ENCODE data around the genes PCGF6, NEURL1 and COL17A1.

DNA sequence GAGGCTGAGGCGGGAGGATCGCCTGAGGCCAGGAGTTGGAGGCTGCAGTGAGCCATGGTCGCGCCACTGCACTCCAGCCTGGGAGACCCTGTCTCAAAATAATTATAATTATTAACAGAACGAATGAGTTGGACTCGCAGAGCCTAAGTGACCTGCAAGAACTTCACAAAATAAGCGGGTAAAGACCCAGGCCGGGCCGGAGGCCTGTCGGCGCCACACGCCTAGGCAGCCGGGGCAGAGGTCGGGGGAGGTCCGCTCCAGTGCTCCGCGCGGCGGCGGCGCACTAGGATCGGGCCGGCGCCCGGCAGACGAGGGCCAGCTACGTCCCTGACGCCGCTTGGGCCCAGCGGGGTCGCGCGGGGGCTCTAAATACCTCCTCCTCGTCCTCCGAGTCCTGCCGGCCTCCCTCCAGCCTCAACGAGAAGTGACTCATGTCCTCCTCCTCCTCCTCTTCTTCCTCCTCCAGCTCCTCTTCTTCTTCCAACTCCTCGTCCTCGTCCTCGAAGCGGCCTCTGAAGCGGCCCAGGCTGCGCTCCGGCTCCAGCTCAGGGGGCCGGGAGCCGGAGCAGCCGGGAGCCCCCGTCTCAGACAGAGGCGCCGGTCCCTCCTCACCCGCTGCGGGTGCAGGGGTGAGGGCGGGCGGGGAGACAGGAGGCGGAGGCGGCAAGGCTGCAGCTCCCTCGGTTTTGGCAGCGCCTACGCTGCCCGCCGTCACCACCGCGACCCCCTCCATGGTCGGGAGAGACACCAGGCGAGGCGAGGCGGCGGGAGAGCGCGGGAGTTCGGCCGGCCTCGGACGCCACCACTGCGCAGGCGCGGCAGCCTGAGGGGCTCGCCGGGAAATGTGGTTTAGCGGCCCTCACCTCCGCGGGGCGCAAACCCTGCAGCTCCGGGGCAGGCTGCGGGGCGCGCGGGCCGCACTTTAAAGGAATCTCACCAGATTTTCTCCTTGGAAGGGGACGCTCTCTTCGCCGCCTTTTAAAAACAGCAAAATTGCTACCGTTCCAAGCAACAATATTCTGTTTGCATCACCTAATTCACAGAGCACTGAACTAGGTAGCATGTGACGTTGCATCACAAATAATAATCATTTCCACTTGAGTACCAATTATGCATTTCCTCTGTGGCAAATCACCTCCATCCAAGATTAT is at the start of gene PCGF6:
Gene PCGF6 (minus strand): TSS at position 807 of the 1,151 bp plus-strand sequence.
- RRBS, result 2% methylated on average over 32 of the region's 94 CpGs
CAGE:
- cytosol, long polyA plus RNA, result no peak
- long polyA plus RNA, result no peak
- nucleus, long polyA plus RNA, result no peak

DNA sequence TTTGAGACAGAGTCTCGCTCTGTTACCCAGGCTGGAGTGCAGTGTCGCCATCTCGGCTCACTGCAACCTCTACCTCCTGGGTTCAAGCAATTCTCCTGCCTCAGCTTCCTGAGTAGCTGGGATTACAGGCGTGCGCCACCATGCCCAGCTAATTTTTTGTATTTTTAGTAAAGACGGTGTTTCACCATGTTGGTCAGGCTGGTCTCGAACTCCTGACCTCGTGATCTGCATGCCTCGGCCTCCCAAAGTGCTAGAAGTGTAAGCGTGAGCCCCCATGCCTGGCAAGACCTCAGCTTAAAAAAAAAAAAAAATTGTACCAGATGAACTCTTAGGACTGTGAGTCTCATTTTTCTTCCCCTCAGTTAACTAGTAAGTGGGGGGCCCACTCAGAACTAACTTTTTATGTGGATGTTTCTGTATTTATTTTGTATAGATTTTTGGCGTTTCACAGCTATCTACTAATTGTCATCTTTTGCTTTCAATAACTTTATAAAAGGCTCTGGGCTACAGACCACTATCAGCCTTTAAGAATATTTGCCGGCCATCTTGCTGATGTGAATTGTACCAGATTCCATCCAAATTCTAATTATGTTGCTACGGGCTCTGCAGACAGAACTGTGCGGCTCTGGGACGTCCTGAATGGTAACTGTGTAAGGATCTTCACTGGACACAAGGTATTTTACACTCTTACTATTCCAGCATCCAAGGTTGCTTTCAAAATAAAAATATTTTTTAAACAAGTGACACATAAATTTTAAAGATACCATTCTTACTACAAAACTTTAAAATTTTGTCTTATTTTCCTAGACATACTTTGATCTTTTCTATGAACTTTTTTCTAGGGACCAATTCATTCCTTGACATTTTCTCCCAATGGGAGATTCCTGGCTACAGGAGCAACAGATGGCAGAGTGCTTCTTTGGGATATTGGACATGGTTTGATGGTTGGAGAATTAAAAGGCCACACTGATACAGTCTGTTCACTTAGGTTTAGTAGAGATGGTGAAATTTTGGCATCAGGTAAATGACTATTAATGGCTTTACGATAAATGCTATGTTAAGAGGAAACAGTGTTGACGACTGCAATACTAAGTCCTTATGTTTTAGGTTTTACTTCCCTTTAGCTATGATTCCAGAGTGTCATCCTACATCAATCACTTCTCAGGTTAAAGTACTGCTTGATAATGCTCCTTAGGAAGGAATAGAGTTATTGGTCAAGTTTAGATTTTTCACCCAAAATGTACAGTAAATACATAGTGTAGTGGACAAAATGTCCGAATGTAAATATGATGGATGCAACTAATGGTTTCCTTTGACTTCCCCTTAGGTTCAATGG is 9.1 kb downstream of the ATP5MK start:
- RRBS, result no CpG with 5 or more reads among the region's 18 CpGs
CAGE:
- cytosol, long polyA plus RNA, result no peak
- long polyA plus RNA, result no peak
- nucleus, long polyA plus RNA, result no peak

DNA sequence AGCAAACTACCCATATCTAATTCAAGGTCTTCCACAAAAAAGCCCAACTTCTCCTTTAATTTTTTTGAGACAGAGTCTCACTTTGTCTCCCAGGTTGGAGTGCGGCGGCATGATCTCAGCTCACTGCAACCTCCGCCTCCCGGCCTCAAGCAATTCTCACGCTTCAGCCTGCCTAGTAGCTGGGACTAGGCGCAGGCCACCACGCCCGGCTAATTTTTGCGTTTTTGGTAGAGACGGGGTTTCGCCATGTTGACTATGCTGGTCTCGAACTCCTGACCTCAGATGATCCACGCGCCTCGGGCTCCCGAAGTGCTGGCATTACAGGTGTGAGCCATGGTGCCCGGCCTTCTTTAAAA is 940 bp downstream of the PDCD11 start:
- RRBS, result 3% methylated on average over 3 of the region's 17 CpGs
CAGE:
- cytosol, long polyA plus RNA, result no peak
- long polyA plus RNA, result no peak
- nucleus, long polyA plus RNA, result no peak

- RRBS, result 19% methylated on average over 37 of the region's 99 CpGs
CAGE:
- cytosol, long polyA plus RNA, result no peak
- long polyA plus RNA, result no peak
- nucleus, long polyA plus RNA, result no peak
Observed at GRCh38 chr10:103493361-103494145, at the start of gene NEURL1. TSS of gene NEURL1 (plus strand) at chr10:103493705.

DNA sequence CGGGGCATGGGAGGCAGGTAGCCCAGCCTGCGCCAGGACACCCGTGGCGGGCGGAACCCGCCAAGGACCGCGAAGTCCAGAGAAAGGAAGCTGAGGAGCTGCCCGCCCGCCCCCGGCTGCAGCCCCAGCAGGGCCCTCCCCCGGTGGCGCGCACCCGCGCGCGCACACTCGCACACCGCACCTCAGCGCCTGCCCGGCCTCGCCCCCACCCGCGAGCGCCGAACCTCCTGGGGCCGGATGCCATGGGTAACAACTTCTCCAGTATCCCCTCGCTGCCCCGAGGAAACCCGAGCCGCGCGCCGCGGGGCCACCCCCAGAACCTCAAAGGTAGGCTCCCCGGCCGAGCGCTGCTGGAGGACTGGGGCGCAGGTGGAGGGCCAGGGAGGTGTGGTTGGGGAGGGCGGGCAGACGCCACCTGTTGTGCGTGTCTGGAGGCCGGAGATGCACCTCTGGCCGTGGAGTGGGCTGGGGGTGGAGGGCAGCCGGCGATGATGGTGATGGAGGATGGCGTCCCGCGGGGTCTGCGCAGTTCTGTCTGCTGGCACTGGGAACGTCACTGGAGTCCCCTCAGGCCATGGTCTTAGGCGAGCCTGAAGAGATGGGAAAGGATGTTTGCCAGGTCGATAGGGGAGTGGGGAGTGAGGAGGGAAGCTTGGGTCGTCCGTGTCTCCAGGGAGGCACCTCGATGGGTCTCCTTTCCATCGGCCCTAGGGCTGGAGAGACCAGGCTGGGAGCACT is 810 bp downstream of the NEURL1 start:
- RRBS, result 2% methylated on average over 26 of the region's 58 CpGs
CAGE:
- cytosol, long polyA plus RNA, result no peak
- long polyA plus RNA, result no peak
- nucleus, long polyA plus RNA, result no peak

- RRBS, result 100% methylated on average over 1 of the region's 25 CpGs
CAGE:
- cytosol, long polyA plus RNA, result no peak
- long polyA plus RNA, result no peak
- nucleus, long polyA plus RNA, result no peak
Observed at GRCh38 chr10:103602721-103603352, 109.3 kb downstream of the NEURL1 start.

- RRBS, result 91% methylated on average over 7 of the region's 23 CpGs
CAGE:
- cytosol, long polyA plus RNA, result no peak
- long polyA plus RNA, result no peak
- nucleus, long polyA plus RNA, result no peak
Observed at GRCh38 chr10:103616687-103617645, 123.5 kb downstream of the NEURL1 start.

GRCh38 chr10:103637622-103638813 is 144.5 kb downstream of the NEURL1 start:
- RRBS, result no CpG with 5 or more reads among the region's 30 CpGs
CAGE:
- cytosol, long polyA plus RNA, result no peak
- long polyA plus RNA, result no peak
- nucleus, long polyA plus RNA, result no peak

- RRBS, result no CpG with 5 or more reads among the region's 16 CpGs
CAGE:
- cytosol, long polyA plus RNA, result no peak
- long polyA plus RNA, result no peak
- nucleus, long polyA plus RNA, result no peak
Observed at GRCh38 chr10:103696147-103697265, 158.9 kb downstream of the SH3PXD2A start.

DNA sequence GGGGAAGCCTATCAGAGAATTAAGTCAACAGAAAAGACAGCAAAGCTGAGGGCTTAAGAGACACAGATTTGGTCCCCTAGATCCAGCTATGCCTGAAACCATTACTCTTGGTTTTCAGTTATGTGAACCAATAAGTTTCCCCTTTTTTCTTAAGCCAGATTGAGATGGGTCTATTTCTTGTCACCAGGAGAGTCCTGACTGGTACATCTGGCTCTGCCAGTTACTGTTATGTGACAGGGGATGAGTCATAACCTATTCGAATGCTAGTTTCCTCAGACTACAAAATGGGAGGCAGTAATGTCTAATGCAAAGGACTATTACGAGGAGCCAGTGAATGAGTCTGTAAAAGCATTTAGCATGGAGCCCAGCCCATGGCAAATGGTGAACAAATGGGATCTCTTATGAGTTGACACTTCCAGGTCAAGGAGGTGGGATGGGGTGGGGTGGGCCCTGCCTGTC is 110.2 kb downstream of the SH3PXD2A start:
- RRBS, result no CpG with 5 or more reads among the region's 2 CpGs
CAGE:
- cytosol, long polyA plus RNA, result no peak
- long polyA plus RNA, result no peak
- nucleus, long polyA plus RNA, result no peak

DNA sequence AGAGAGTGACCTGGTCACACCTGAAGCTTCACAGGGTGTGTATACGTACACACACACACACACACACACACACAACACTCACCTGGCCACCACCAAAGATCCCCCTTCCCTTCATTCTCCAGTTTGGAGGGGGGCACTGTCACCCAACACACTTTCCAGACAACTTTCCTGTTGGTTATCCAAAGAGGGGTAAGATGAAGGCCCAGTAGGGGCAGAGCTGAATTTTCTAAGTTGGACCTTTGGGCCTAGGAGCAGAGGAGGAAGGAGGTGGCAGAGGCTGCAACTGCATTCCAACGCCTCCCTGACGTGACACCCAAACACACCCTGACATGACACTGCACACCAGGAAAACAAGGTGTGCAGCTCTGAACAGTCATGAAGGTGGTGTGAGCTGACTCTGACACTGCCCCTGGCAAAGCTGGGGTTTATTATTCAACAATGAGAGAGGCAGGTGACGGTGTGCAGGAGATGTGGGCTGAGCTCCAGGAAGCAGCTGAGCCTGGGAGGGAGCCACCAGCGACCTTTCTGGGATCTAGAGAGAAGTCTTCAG is 65.8 kb downstream of the SH3PXD2A start:
- RRBS, result no CpG with 5 or more reads among the region's 5 CpGs
CAGE:
- cytosol, long polyA plus RNA, result no peak
- long polyA plus RNA, result no peak
- nucleus, long polyA plus RNA, result no peak

DNA sequence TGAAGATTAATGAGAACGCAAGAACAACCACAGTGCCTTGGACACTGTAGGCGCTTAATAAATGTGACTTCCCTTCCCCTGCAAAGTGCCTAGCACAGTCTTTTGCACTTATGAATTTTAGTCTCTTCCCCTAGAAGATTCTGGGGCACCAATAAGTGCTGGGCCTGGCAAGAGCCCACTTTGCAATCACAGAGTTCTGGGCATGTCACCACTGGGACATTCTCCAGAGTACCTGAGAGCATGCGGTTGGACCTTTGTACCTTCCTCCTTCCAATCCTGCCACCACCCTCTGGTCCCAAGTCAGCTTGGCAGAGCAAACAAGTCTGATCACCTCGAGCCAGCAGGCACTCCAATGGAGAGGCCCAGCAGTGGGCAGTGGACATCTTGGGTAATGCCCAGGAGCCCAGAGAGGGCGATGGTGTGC is 43.5 kb downstream of the SH3PXD2A start:
- RRBS, result no CpG with 5 or more reads among the region's 5 CpGs
CAGE:
- cytosol, long polyA plus RNA, result no peak
- long polyA plus RNA, result no peak
- nucleus, long polyA plus RNA, result no peak

- RRBS, result no CpG with 5 or more reads among the region's 4 CpGs
CAGE:
- cytosol, long polyA plus RNA, result no peak
- long polyA plus RNA, result no peak
- nucleus, long polyA plus RNA, result no peak
Observed at GRCh38 chr10:103853817-103854306, 1.5 kb downstream of the SH3PXD2A start.

GRCh38 chr10:103901355-103901698 is 16.7 kb downstream of the STN1 start:
- RRBS, result no CpG with 5 or more reads among the region's 5 CpGs
CAGE:
- cytosol, long polyA plus RNA, result no peak
- long polyA plus RNA, result no peak
- nucleus, long polyA plus RNA, result no peak

GRCh38 chr10:103908807-103909401 is 9.1 kb downstream of the STN1 start:
- RRBS, result no CpG with 5 or more reads among the region's 2 CpGs
CAGE:
- cytosol, long polyA plus RNA, result no peak
- long polyA plus RNA, result no peak
- nucleus, long polyA plus RNA, result no peak

DNA sequence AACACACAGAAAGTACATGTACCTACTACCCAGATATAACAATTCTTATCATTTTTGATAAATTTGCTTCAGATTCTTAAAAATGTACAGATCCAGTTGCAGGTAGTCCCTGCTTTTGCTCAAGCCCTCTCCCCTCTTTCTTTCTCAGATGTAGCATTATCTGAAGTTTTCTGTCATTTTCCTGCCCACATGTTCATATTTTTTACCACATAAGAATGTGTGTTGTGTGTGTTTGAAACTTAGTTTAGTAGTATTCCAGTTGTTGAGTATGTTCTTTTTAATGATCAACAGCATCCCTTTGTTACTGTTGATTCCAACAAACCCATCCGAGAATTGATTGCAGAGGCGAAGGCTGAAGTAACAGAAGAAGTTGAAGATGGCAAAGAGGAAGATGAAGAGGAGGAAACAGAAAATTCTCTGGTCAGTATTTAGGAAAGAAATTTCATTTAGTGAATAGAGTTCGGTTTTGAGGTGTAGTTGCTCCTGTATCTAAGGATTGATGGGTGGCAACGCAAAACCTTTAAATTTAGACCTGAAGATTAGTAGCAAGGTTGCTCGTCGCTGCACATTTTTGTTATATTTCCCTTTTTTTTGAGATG is 34.3 kb downstream of the SLK start:
- RRBS, result no CpG with 5 or more reads among the region's 6 CpGs
CAGE:
- cytosol, long polyA plus RNA, result no peak
- long polyA plus RNA, result no peak
- nucleus, long polyA plus RNA, result no peak

GRCh38 chr10:104003729-104004216 is 36.8 kb downstream of the SLK start:
- RRBS, result no CpG with 5 or more reads among the region's 1 CpG
CAGE:
- cytosol, long polyA plus RNA, result no peak
- long polyA plus RNA, result no peak
- nucleus, long polyA plus RNA, result no peak

DNA sequence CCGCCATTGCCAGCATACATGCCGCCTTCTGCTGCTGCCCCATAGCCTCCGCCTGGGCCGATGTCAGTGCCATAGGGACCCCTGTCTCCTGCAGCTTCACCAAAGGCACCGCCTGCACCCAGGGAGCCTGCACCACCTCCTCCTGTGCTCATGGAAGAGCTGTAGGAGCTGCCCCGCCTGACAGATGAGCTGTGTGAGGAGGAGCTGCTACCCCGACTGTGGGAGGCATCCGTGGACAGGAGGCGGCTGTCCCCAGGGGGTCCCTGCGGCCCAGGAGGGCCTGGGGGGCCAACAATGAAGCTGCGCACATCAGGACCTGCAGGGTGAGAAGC is 51.7 kb downstream of the COL17A1 start:
- RRBS, result no CpG with 5 or more reads among the region's 11 CpGs
CAGE:
- cytosol, long polyA plus RNA, result no peak
- long polyA plus RNA, result no peak
- nucleus, long polyA plus RNA, result no peak

- RRBS, result no CpG with 5 or more reads among the region's 3 CpGs
CAGE:
- cytosol, long polyA plus RNA, result no peak
- long polyA plus RNA, result no peak
- nucleus, long polyA plus RNA, result no peak
Observed at GRCh38 chr10:104085476-104086330, at the start of gene COL17A1. TSS of gene COL17A1 (minus strand) at chr10:104085880.

- RRBS, result no CpG with 5 or more reads among the region's 6 CpGs
CAGE:
- cytosol, long polyA plus RNA, result no peak
- long polyA plus RNA, result no peak
- nucleus, long polyA plus RNA, result no peak
Observed at GRCh38 chr10:104117605-104118412, 4.2 kb upstream of the SFR1 start.